ENCODE results near the genes BRF1 and CRIP2.

DNA sequence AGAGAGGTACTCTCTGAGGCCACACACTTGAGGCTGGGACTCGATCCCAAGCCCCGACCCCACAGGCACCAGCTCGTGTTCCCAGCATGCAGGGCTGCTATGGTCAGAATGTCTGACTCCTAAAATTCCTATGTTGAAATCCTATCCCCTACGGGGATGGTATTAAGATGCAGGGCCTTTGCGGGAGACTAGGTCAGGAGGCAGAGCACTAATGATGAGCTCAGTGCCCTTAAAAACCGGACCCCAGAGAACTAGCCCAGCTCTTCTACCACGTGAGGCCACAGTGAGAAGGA lies 25.2 kb downstream of the BRF1 start:
- PRO-cap, result no peak

DNA sequence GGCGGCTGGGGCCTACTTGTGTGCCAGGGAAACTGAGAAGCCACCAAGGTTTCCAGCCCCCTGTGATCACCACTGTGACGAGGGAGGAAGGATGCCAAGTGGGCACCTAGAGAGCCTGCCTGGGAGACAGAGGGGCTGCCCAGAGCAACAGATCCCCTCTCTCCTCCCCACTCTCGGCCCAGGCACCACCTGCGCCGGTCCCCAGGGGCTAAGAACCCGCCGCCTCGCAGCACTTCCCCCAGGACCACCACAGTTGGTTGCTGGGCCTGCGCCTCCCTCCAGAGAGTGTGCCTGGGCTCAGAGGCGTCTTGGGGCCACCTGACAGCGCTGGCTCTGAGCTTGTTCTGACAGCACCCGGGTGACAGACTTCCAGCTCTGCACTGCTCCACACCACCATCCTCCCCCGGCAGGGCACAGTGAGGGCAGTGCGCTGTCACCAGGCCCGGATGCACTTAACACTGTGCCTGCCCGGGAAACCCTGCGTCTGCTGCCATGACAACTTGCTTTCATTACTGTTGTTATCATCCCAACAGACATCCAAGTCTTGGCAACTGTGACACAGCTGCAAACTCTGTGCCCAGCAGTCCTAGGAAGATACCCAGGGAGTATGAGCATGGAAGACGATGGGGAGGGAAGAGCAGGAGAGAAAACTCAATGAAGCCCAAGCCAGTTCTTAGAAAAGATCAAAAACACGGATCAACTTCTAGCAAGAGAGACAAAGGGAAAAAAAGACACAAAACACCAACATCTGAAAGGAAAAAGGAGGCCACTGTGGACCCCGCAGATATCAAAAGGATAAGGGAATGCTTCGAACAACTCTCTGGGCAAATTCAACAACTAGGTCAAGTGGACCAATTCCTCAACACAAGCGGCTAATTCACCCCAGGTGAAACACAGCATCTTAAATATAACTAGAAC lies 6.5 kb downstream of the BRF1 start:
- PRO-cap, result no peak

GRCh38 chr14:105300462-105301447 lies at the start of gene BRF1:
Gene BRF1, minus strand, starts transcription at chr14:105301001.
- PRO-cap, result bidirectional peak, plus-strand start at chr14:105300774, minus-strand start at chr14:105300664; bidirectional peak, plus-strand start at chr14:105301111, minus-strand start at chr14:105300998; bidirectional peak, plus-strand start at chr14:105301594, minus-strand start at chr14:105301266

DNA sequence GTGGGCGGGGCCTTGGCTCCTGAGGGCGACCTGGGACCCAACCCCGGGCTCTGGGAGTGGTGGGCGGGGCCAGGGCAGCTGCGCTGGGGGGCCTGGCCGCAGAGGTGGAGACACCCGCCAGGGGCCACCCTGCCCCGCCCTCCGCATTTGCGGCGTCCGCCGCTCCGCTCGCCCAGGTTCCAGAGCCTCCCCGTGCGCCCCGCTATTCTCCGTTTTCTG lies 556 bp upstream of the BRF1 start:
- PRO-cap, result bidirectional peak, plus-strand start at position 147 of the sequence, minus-strand start outside the sequence

DNA sequence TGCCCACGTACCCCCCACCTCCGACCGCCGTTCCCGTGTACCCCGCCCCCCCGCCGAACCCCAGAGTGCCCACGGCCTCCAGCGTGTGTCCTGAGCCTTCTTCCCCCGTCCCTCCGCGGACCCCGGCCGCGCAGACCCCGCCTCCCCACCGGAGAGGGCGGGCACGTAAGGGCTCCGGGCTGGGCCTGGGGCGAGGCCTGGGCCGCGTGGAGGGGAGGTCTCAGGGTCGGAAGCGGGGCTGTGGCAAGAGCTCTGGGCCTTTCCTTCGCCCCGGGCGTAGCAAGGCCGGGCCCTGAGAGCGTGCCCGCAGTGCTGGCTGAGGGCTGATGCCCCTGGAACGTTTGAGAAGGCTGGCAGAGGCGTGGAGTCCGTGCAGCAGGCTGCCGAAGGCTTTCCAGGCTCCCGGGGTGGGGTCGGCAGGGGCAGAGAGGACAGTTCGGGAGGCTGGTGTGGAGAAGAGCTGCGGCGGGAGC lies 359 bp downstream of the TEX22 start:
- PRO-cap, result bidirectional peak, plus-strand start at position 223 of the sequence, minus-strand start at position 117 of the sequence

- PRO-cap, result no peak
Measured at GRCh38 chr14:105441921-105443335, 22.8 kb downstream of the MTA1 start.

- PRO-cap, result no peak
Measured at GRCh38 chr14:105466339-105467046, 8.1 kb upstream of the CRIP2 start.

DNA sequence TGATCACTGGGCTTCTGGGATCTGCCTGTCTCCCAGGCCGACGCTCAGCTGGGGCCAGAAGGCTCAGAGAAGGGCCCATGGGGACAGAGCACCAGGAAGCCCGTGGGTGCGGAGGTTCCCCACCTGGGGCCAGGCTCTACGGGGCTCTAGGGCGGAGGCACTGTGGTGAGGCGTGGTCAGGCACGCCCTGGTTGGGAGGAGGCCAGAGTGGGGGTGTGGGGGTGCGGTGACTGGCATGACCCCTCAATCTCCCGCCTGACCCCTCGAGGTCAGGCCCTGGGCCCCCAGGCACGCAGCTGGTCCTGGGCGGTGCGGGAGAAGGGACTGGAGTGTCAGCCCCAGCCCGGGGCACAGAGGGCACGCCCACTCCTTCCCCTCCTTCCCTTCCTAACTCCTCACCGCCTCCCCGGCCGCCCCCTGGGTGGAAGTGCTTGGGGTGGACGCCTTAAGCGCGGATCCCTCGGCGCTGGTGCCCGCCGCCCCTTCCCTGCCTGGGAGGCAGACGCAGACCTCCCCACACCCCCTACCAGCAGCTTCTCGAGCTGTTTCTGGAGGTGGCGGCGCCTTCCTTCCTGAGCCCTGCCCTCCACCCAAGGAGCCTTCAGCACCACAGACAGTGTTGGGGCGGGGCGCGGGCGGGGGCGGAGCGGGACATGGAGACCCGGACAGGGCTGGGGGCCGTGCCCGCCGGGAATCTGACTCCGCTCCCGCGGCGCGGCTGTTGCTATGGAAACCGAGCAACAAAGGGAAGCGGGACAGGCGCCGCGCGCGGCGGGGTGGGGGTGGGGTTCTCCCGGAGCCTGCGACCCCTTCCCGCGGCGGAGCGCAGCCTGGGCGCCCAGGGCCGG lies 807 bp upstream of the CRIP2 start:
- PRO-cap, result unidirectional peak, minus-strand start at position 550 of the sequence

DNA sequence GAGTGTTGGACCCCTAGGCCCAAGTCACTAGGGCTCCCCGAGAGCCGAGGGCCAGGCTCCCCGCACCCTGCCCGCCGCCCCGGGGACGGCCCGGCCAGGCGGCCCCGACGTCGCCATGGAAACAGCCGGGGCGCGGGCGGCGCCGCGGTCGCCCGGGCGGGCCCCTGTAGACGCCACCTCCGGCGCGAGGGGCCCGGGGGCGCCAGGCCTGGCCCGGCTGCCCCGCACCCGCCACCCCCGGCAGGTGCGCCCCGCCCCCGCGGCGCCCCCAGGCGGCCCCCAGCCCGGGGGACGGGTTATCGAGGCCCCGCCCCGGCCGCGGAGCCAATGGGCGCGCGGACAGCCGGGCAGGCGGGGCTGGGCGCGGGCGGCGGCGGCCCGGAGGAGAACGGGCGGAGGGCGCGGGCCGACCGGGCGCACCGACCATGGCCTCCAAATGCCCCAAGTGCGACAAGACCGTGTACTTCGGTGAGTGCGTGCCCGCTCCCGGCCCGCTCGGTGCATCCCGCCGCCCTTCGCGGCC lies at the start of gene CRIP2:
Gene CRIP2 (plus strand): TSS at position 384 of the 523 bp plus-strand sequence.
- PRO-cap, result bidirectional peak, plus-strand start at position 385 of the sequence, minus-strand start at position 246 of the sequence

GRCh38 chr14:105476475-105477371 lies 2.1 kb downstream of the CRIP2 start:
- PRO-cap, result no peak

GRCh38 chr14:105481721-105482601 lies 4.7 kb upstream of the CRIP1 start:
- PRO-cap, result no peak

DNA sequence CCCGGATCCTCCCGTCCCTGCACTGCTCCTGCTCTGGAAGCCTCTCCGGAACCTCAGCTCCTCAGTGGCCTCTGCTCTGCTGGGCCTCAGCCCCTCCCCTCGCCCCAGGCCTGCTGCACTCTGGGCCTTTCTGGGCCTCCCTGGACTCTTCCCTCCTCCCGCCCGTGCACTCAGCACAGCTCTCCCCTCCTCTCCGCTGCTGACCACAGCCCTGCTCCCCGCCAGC lies 102.2 kb downstream of the TMEM121 start:
- PRO-cap, result no peak

DNA sequence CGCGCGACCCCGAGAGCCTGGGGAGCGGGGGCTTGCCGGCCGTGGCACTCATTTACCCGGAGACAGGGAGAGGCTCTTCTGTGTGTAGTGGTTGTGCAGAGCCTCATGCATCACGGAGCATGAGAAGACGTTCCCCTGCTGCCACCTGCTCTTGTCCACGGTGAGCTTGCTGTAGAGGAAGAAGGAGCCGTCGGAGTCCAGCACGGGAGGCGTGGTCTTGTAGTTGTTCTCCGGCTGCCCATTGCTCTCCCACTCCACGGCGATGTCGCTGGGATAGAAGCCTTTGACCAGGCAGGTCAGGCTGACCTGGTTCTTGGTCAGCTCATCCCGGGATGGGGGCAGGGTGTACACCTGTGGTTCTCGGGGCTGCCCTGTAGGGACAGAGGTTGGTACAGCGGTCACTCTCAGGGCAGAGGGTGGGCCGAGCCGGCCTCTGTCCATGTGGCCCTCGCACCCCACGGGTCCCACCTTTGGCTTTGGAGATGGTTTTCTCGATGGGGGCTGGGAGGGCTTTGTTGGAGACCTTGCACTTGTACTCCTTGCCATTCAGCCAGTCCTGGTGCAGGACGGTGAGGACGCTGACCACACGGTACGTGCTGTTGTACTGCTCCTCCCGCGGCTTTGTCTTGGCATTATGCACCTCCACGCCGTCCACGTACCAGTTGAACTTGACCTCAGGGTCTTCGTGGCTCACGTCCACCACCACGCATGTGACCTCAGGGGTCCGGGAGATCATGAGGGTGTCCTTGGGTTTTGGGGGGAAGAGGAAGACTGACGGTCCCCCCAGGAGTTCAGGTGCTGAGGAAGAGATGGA lies 215.2 kb downstream of the TMEM121 start:
- PRO-cap, result no peak

- PRO-cap, result no peak
Measured at GRCh38 chr14:105742627-105743148, 216.3 kb downstream of the TMEM121 start.

- PRO-cap, result no peak
Measured at GRCh38 chr14:105817754-105818473, 291.5 kb downstream of the TMEM121 start.

- PRO-cap, result no peak
Measured at GRCh38 chr14:105883360-105884304, 357.2 kb downstream of the TMEM121 start.

- PRO-cap, result no peak
Measured at GRCh38 chr14:105898493-105899149, 372.2 kb downstream of the TMEM121 start.

- PRO-cap, result no peak
Measured at GRCh38 chr14:105914549-105914977, 388.2 kb downstream of the TMEM121 start.

DNA sequence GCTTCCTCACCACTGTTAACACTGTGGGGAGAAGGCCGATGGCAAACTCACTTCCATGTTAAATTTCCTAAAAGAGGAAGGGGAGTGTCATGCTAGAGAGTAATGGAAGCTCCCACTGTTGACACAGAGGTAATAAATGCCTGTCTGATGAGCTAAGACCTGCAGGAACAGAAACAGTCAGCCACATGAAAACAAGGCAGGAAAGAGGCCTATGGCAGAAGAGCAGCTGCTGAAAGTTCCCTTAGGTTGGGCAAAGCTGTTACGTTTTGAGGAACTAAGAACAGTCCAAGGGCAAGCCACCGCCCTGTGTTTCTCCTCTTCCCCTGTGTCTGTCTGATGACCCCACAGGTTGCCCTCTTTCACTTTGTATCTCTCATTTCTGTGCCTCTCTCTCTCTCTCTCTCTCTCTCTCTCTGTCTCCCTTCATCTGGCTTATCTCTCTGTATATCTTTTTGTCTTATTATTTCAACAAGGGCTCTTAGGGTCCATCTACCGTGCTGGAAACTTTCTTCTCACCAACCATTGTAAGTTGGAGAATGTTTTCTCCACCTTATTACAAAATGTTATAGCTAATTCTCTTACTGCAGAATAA lies 422.7 kb downstream of the TMEM121 start:
- PRO-cap, result no peak

DNA sequence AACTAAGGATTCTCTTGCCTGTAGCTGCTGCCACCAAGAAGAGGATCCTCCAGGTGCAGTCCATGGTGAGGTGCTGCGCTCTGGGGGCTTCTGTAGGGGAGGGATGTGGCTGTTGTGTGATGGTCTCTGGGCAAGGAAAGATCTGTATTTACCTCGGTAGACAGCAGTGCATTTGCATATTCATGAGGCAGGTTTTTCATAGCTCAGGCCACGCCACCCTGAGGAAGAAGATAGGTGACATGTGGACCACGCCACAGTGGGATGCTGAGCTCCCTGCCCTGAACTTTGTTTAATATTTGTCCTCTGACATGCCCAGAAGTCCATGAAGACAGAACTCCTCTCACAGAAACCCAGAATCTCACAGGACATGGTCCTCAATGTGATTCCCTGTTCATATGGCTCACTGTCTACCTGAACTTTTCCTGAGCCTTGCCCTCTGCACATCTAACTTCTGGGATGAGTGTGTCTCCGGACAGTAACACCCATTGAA lies 750.6 kb downstream of the TMEM121 start:
- PRO-cap, result no peak